Transverse colon (tissue), 4 donors: ENCODE measurements around the genes NXPE4 and BUD13.

GRCh38 chr11:114076798-114077338 lies 17.4 kb downstream of the ZBTB16 start:
- PRO-cap: no peak
- RAMPAGE, long total RNA, 4 experiments: start-site peak on the plus strand in 1 of 4 experiments, at chr11:114077158-114077260 at its widest, 14 reads per replicate

- PRO-cap: no peak
- RAMPAGE, long total RNA, 4 experiments: no peak in any of the 4 experiments
Measured at GRCh38 chr11:114082704-114083657, 23.5 kb downstream of the ZBTB16 start.

GRCh38 chr11:114108999-114110335 lies 50.0 kb downstream of the ZBTB16 start:
- PRO-cap: no peak
- RAMPAGE, long total RNA, 4 experiments: start-site peak on the plus strand in 1 of 4 experiments, at chr11:114109635-114109794 at its widest, 6 reads per replicate

DNA sequence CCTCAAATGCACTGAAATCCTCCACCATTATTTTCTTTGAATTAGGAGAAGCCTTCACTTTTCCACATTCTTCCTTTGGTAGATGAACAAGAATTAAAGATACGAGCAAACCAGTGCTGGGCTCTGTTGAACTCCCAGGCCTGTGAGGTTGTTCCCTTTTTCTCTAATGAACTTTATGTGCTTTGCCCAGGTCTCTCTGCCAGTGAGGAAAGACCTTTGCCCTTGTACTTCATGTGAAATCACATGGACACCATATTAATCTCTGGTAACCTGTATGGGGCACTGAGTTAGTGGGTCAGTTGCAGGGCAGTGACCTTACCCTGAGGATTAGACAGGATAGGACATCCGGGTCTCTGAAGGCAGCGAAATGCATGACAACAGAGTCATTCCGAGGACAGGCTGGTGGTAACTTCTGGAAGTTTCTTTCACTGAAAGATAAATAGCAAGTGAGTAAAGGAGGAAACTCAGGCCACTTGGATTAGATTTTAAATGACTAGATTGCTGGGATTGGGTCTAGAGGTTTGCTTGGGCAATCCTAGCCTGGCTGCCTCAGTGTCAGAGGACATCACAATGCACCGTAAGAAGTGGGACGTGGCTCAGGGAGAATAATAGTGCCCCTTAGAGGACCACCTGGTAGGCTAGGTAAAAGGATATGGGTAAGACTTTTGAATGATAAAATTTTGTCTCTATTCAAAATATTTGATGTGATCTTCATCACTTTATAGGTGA lies 93.8 kb downstream of the ZBTB16 start:
- PRO-cap: bidirectional peak, plus-strand start at position 282 of the sequence, minus-strand start at position 165 of the sequence
- RAMPAGE, long total RNA, 4 experiments: no peak in any of the 4 experiments

- PRO-cap: bidirectional peak, plus-strand start at chr11:114162842, minus-strand start at chr11:114162822; bidirectional peak, plus-strand start at chr11:114163040, minus-strand start at chr11:114162862
- RAMPAGE, long total RNA, 4 experiments: start-site peak on the minus strand in 1 of 4 experiments, at chr11:114162891-114162897 at its widest, 32 reads per replicate
Measured at GRCh38 chr11:114162711-114163840, 103.6 kb downstream of the ZBTB16 start.

- PRO-cap: no peak
- RAMPAGE, long total RNA, 4 experiments: no peak in any of the 4 experiments
Measured at GRCh38 chr11:114170935-114172032, 111.8 kb downstream of the ZBTB16 start.

- PRO-cap: no peak
- RAMPAGE, long total RNA, 4 experiments: no peak in any of the 4 experiments
Measured at GRCh38 chr11:114172968-114173771, 113.7 kb downstream of the ZBTB16 start.

GRCh38 chr11:114226448-114226794 lies 69.8 kb upstream of the NNMT start:
- PRO-cap: no peak
- RAMPAGE, long total RNA, 4 experiments: no peak in any of the 4 experiments

DNA sequence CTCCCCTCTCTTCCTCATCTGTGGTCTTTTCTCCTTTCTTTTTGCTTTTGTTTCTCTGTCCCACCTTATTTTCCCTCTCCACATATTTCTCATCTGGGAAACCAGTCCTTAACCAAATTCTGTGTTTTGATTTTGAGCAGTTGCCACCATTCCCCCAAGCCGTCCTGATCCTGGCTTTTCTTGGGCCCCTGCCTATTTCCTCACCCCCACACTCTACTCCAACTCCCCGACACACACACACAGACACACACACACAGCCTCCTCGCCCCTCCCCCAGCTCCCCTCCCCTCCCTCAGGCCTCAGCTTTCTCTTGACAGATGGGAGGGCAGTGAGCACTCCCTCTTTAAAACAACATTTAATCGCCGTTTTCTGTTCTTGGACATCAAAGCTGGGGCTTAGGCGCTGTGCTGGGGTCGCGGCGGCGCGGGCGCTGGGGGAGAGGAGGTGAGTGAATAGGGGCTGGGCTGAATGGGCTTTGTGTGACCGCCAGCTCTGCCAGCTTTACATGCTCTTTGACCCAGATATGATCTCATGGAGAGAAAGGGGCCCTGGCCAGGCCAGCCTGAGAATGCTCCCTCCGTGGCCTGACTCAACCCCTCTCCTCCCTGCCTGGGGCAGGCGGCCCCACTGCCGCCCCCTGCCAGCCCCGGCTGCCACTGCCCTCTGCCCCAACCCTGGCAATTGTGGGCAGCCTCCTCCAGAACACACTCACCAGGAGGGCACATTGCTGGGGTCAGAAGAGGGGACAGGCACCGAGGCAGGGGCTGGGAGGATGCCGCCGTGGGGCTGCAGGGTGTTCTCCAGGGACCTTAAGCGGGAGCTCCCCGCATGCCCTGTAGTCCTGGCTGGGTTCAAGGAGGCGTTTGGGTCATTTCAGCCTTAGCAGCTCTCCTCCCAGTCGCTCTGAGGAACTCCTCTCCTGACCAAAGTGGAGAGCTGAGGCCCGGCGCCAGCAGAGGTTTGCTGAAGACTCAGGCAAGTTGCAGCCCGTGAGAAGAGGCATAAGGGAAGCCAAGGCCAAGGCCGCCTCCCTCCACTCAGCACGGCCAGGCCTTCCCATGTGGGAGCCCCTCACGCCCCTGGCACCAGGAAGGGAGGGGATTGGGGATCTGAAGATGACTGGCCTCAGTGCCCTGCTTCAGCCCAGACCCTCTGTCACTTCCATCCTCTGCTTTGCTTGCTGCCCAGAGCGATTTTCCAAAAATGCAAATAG lies 38.4 kb upstream of the NNMT start:
- PRO-cap: no peak
- RAMPAGE, long total RNA, 4 experiments: no peak in any of the 4 experiments

GRCh38 chr11:114306697-114307377 lies 10.6 kb downstream of the NNMT start:
- PRO-cap: no peak
- RAMPAGE, long total RNA, 4 experiments: no peak in any of the 4 experiments

- PRO-cap: no peak
- RAMPAGE, long total RNA, 4 experiments: no peak in any of the 4 experiments
Measured at GRCh38 chr11:114313764-114314269, 17.6 kb downstream of the NNMT start.

- PRO-cap: no peak
- RAMPAGE, long total RNA, 4 experiments: no peak in any of the 4 experiments
Measured at GRCh38 chr11:114346576-114346883, 50.3 kb downstream of the NNMT start.

GRCh38 chr11:114595470-114596144 lies at the start of gene NXPE4:
TSS of gene NXPE4 (minus strand) at chr11:114595786.
- PRO-cap: unidirectional peak, minus-strand start at chr11:114595692; unidirectional peak, minus-strand start at chr11:114595762; unidirectional peak, minus-strand start at chr11:114595809
- RAMPAGE, long total RNA, 4 experiments: start-site peak on the minus strand in 3 of 4 experiments, at chr11:114595611-114595809 at its widest, 68 to 2,088 reads per replicate

- PRO-cap: bidirectional peak, plus-strand start at chr11:115194672, minus-strand start at chr11:115194460
- RAMPAGE, long total RNA, 4 experiments: no peak in any of the 4 experiments
Measured at GRCh38 chr11:115193971-115195220, 309.8 kb downstream of the CADM1 start.

- PRO-cap: no peak
- RAMPAGE, long total RNA, 4 experiments: no peak in any of the 4 experiments
Measured at GRCh38 chr11:115267866-115268217, 236.4 kb downstream of the CADM1 start.

DNA sequence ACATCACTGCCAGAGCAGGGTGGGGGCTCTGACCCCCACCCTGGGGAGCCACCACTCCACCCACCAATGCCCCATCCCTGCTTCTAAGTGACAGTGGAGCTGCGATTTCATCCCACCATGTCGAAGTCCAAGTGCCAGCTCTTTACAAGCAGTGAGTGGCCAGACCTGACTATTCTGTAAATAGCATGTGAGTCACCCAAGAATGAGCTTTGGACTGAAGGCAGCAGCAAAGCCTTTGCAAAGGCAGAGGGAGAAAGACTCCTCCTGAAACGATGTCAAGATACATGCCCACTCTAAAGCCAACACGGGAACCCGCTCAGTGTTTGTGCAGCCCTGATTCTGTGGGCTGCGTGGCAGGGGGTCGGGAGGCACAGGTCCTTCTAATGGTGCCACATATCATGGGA lies 209.4 kb downstream of the BUD13 start:
- PRO-cap: no peak
- RAMPAGE, long total RNA, 4 experiments: no peak in any of the 4 experiments

DNA sequence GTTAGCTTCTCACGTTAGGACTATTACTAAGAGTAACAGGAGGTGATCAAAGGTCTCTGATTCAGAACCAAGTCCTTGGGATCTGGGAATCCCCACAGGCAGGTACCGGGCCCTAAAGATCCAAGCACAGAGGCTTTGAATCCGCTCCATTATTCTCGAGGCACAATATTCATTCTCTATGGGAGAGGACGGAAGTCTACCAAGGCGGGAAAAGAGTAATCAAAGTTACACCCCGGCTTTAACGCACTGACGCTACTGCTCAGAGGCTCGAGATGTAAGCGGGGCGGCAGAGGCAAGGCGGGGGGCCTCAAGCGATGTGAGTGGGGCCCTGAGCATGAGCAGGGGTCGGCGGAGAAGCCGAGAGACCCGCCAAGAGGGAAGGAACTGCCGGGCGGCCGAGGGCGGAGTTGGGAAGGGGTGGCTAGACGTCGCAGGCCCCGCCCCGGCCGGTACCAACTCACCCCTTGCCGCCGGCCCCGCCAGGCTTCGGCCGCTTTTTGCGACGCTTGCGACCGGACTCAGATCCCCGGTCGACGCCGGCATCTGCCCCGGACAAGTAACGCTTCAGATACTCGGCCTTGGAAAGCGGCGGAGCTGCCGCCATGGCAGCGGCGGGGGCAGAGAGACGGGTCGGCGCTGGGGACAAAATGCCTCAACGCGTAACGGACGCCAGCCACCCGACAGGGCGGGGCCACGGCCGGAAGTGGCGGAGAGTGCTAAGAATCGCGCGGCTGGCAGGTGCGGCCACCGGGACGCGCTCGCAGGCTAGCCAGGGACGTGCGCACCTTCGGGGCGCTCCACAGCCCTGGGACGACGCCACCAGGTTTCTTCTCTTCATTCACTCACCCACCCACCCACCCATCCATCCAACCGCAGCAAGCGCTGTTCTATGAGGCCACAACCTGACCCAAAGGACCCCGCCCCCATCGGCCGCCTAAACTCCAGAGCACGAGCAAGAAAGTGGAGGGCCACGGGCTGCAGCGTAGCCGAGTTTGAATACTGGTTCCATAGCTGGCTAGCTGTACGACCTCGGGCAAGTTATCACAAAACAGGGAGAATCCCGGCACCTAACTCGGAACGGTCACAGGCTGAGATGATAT lies at the start of gene BUD13:
TSS of gene BUD13 (minus strand) at position 627 of the 1,100 bp plus-strand sequence.
- PRO-cap: bidirectional peak, plus-strand start at position 763 of the sequence, minus-strand start at position 627 of the sequence
- RAMPAGE, long total RNA, 4 experiments: start-site peak on the minus strand in 3 of 4 experiments, centred at positions 621 to 624 of the sequence, 194 to 852 reads per replicate

DNA sequence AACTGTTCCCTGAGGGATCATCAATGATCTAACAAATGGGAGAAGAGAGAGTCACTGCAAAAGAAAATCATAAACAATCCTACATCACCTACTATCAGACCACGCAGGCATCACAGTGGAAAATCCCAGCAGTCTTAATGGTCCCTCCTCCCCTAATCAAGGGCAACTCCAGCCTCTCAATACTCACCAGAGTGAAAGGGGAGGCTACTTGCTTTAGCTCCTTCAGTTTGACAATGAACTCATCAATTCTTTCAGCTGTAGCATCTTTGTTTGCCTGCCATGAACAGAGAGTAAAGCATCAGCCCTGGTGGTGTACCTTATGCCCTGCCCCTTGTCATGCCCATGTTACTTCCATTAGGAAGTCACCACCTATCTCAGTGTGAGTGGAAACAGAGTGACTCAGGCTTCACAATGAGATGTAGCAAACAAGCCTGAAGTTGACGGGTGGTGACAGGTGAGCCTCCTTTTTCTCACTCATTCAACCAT lies 2.2 kb downstream of the ZPR1 start:
- PRO-cap: no peak
- RAMPAGE, long total RNA, 4 experiments: start-site peak on the minus strand in 1 of 4 experiments, centred at position 231 of the sequence, 18 reads per replicate

- PRO-cap: no peak
- RAMPAGE, long total RNA, 4 experiments: no peak in any of the 4 experiments
Measured at GRCh38 chr11:116788557-116788920, 716 bp upstream of the ZPR1 start.

DNA sequence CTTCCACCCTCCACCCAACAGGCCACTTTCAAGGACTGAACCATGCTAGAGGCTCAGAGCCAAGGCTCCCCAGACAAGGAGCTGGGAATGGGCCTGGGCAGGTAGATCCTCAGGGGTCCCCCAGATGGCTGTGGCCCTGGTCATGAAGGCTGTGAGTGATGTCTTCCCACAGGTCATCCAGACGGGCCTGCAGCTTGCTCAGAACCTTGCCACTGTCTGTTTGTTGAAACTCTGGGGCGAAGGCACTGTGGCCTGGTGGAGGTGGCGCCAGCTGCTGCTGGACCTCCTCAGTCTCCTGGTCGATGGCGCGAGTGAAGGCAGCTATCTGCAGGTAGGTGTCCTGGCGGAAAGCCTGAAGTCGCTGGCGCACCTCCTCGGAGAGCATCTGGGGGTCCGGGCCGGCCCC lies 1.7 kb downstream of the APOA5 start:
- PRO-cap: no peak
- RAMPAGE, long total RNA, 4 experiments: no peak in any of the 4 experiments